Jejunum (tissue), 1 donor: ENCODE measurements around the genes ASIC2, CCL7, SLC35G3 and CCL18.

DNA sequence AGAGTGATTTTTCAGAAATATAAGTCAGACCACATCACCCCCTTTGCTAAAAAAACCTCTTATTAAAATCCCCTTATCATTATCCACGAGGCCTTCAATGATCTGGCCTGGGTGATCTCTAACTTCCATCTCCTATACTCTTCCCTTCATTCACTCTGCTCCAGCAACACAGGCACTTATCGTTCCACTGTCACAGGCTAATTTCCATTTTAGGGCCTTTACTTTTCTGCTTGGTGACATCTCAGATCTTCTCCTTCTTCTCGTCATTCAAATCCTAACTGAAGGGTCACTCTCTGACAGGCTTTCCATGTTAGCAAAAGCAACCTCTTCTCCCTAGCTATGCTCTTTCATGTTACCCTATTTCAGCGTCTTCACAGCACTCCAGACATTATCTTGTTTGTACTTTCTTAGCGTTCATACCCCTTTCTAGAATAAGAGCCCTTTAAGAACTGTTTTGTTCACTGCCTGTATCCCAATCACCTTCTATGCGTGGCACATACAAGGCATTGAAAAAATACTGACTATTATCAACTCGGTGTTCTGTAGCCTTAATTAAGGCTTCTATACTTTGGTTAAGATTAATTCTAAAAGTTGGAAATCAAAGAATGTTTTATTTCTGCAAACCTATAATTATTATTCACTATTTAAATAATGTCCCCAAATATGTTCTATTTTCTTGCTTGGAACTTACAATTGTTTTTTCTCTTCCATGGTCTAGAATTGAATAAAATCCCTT, 85.9 kb downstream of the CDK5R1 start:
- PRO-cap, result no peak

GRCh38 chr17:32927149-32927575, 791 bp upstream of the TMEM98 start:
- PRO-cap, result no peak

- PRO-cap, result unidirectional peak, minus-strand start at chr17:33293295
Observed at GRCh38 chr17:33293022-33293668, at the start of gene ASIC2. Gene ASIC2, minus strand, starts transcription at chr17:33293295.

DNA sequence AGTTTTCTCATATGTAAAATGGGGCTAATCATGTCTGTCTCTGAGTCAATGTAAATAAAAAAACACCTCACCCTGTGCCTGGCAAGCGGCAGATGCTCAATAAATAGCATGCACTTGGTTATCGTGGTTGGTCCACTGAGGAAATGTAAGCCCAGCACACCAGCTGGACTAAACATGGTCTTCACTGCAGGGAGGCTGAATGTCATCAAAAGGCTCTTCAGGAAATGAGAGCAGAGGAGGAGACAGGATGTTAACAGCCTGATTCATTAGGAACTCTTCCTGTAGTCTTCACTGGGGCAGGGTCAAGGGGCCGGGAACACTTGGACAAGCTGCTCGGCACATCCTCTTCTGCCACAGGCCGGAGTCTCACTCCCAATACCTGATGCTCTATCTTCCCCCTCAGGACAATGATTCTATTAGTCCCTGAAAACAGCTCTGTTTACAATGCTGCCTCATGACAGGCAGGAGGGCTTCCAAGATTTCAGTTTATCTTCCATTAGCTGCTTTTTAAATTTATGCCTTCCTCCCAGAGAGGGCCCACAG, 213.7 kb upstream of the ASIC2 start:
- PRO-cap, result no peak

GRCh38 chr17:34156439-34157437, 98.3 kb upstream of the CCL2 start:
- PRO-cap, result no peak

GRCh38 chr17:34253996-34254555, 1.0 kb upstream of the CCL2 start:
- PRO-cap, result unidirectional peak, plus-strand start at chr17:34254385

GRCh38 chr17:34270041-34270398, at the start of gene CCL7:
Gene CCL7, plus strand, starts transcription at chr17:34270221.
- PRO-cap, result no peak

GRCh38 chr17:34721954-34722389, 142.6 kb downstream of the TMEM132E start:
- PRO-cap, result no peak

DNA sequence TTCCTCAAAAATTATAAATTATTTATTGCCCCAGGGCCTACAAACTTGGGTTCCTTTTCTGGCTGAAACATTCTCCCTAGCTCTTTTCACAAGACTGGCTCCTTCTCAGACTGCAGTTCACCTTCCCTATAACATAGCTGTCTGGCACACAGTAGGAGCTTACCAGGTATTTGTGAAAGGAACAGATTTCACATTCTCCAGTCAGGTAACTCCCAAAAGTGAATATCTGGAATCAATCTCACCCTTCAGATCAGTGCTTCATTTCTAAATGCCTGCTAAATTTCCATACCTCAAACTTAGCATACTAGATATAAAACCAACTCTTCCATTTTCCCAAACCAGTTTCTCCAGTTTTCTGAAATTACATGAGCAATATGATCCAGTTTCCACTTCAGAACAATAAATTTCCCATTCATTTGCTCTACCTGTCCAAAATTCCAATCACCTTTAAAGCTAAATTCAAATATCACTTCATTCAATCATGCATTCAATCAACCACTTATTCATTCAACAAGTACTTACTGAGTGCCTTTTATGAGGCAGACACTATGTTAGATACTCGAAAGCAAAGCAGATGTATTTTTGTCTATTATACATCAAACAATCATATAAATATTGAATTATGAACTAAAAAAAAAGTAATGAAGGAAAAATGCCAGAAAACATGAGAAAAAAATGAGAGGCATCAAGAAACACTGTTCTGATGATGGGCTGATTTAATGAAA, 6.0 kb downstream of the RFFL start:
- PRO-cap, result no peak

- PRO-cap, result no peak
Observed at GRCh38 chr17:35069228-35069808, 5.8 kb upstream of the RFFL start.

- PRO-cap, result bidirectional peak, plus-strand start at chr17:35132281, minus-strand start at chr17:35132187
Observed at GRCh38 chr17:35132096-35132444, 10.0 kb downstream of the NLE1 start.

GRCh38 chr17:35194258-35194560, at the start of gene SLC35G3:
Gene SLC35G3, minus strand, starts transcription at chr17:35194393.
- PRO-cap, result no peak

DNA sequence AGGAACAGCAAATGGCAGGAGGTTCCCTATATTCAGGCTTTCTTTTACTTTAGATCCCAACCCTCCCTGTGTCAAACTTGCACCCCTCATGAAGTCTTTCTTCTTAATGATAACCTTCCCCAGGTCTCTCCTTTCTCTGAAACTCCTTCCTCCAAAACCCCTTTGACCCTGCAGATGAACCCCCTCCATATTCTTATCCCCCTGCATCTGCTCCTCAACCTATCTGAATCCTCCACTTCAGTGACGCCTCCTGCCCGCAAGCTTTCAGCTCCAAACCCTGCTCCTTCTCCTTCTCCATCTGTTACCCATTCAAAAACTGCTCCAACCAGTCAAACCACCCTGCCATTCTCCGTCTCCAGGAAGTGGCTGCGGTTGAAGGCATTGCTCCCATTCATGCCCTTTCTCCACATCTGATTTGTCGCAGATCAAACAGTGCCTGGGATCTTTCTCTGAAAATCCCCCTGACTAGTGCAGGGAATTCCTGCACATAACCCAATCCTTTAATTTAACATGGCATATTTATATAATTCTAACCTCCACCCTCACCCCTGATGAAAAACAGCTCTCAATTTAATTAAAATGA, 56.2 kb downstream of the SLFN5 start:
- PRO-cap, result no peak

DNA sequence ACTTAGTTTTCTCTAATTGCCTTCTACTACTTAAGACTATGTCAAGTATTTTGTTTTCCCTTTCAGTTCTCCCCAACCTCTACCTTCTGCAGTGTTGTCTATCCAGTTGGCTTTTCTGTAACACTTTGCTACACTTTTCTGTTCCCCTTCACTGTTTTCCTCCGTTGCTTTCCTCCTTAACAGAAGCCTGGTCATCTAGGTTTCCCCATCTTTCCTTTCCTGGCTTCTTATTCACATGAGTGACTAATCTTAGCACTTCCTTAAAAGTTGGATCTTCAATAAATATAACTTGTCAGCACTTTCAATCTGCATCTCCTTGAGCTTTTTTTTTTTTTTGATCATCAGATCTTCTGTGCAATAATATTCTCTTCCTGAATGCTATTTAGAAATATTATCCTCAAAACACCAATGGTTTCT, 2.8 kb upstream of the SLFN11 start:
- PRO-cap, result no peak

DNA sequence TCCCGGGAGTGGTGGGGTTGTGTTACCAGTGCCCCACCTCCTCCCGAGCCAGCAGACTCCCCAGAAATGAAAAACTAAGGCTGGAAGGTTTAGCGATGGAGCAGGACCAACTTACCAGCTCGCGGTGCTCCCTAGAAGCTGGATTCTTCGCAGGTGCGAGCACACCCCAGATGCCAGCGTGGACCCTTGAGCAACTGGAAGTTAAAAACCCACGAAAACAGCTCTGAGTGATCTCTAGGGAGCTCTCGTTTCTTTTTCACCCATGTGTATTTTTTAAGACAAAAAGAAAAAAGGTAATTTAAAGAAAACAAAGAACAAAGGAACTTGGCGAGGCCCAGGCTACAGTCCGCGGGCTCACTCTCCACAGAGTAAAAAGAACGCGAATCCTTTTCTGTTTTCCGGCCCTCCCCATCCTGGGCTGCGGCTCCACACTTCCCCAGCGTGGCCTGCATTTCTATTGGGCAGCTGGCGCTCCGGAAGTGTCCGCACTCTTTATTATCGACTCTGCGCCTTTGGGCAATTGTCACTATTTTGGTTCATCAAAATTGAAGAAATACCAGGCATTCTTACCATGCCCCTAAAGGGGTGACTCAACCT, 588 bp upstream of the SLFN12 start:
- PRO-cap, result unidirectional peak, minus-strand start at position 363 of the sequence

- PRO-cap, result no peak
Observed at GRCh38 chr17:35607399-35608079, 20.4 kb downstream of the AP2B1 start.

- PRO-cap, result no peak
Observed at GRCh38 chr17:35765797-35766695, 5.4 kb downstream of the C17orf50 start.

GRCh38 chr17:35773217-35773659, 12.6 kb downstream of the C17orf50 start:
- PRO-cap, result no peak

- PRO-cap, result no peak
Observed at GRCh38 chr17:35990914-35991504, 4.5 kb upstream of the CCL14 start.

DNA sequence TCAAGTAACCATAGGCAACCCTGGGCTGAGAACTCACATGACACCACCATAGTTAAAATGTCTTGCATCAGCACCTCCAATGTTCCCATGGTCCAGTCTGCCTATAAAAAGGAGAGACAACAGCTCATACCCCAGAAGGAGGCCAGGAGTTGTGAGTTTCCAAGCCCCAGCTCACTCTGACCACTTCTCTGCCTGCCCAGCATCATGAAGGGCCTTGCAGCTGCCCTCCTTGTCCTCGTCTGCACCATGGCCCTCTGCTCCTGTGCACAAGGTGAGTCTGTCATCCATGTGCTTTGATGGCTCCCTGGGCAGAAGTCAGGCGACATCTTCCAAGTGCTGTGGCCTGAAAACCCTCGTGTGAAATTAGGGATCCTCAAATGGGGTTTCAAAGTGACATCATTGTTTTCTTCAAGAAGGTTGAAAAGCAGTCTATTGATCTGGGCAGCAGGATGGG, at the start of gene CCL18:
Gene CCL18 (plus strand): TSS at position 134 of the 454 bp plus-strand sequence.
- PRO-cap, result unidirectional peak, plus-strand start at position 134 of the sequence